Foreskin fibroblast (primary cell): ENCODE measurements around a stretch of chr6.

GRCh38 chr6:160083814-160084501 lies 37.7 kb upstream of the SLC22A1 start:
- RRBS: no CpG with 5 or more reads among the region's 18 CpGs

DNA sequence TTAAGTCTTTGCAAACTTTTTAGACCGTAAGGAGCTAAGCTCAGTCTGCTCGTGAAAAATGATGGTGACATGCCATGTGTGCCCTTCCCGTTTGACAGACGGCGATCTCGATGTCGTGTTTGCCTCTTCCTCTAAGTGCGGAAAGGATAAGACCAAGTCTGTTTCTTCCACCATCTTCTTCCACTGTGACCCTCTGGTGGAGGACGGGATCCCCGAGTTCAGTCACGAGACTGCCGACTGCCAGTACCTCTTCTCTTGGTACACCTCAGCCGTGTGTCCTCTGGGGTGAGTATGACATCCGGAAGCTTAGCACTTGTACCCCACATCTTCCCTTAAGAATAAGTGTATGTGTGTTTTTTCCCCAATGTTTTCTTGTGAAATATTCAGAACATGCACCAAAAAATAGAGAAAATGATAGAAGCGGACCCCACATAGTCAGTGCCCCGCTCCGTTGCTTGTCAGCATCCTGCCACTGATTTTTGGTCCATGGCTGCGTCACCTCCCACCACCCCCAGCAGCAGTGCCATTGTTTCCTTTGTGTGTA lies 25.2 kb upstream of the SLC22A1 start:
- RRBS: no CpG with 5 or more reads among the region's 18 CpGs

DNA sequence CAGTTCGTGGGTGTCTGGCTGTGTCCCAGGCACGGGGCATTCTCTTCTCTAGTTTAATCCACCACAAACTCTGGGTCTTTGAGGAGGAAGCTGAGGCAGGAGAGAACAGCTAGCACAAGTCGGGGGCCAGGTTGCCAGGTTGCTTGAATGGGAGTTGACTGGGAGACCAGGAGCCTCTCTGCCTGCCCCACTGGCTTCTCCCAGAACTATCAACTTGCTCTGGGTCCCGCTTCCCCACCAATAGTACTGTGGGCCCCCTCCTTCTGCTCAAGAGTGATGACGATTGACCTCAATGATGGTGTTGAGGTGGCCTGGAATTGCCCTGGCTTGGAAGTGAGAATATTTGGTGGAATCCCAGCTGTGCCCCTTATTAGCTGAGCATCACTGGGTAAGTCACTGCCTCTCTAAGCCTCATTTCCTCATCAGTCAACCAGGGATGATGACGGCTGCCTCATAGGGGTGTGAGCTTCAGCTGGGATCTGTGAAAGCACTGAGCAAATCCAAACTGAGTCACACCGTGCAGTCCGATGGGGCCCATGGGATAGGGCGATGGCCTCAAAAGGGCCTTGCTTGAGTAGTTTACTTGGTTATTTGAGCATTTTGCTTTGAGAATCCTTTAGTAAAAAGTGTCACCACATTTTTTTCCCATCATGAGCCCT lies 972 bp downstream of the SLC22A1 start:
- RRBS: no CpG with 5 or more reads among the region's 9 CpGs

GRCh38 chr6:160163185-160163845 lies 41.7 kb downstream of the SLC22A1 start:
- RRBS: no CpG with 5 or more reads among the region's 11 CpGs

- RRBS: no CpG with 5 or more reads among the region's 11 CpGs
Observed at GRCh38 chr6:160349685-160350168, 1.5 kb downstream of the SLC22A3 start.

GRCh38 chr6:160696430-160697021 lies 5.5 kb upstream of the PLG start:
- RRBS: no CpG with 5 or more reads among the region's 5 CpGs

- RRBS: no CpG with 5 or more reads among the region's 9 CpGs
Observed at GRCh38 chr6:160926690-160927069, 64.9 kb upstream of the MAP3K4 start.

DNA sequence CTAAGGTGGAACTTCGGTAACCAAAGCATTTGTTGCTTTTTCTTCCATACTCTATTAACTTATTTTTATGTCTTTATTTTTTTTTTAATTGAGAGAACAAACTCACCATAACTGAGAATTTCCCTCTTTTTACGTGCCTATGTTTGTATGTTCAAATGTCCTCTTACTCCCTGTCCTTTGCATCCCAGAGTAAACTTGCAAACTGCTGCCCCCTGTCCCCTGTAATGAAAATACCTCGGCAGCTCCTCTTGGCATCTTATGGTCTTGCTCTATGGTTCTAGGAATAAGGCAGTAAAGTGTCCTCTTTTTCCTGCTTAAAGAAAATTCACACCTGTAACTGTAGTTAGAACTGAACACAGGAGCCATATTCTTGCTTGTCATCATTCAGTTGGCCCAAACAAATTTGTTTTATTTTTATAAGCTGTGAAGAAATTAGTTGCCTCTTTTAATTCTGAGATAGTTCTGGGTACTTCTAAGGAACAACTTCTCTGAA lies 1.2 kb downstream of the MAP3K4 start:
- RRBS: no CpG with 5 or more reads among the region's 3 CpGs

- RRBS: no CpG with 5 or more reads among the region's 20 CpGs
Observed at GRCh38 chr6:161133909-161134790, 139.7 kb downstream of the AGPAT4 start.

DNA sequence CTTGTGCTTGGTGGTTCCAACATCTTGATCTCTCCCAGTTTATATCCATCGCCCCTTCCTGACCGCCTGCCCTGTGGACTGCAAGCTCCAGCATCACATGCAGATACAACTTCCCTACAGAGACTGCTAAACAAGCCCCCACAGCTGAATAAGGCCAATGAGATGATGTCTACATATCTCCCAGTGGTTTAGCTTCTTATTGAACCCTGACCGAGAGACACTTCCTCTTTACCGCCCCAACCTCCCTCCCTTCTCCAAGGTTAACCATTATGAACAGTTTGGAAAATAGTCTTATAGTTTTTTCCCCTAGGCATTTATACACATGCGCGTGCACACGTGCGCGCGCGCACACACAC lies 103.8 kb downstream of the AGPAT4 start:
- RRBS: no CpG with 5 or more reads among the region's 11 CpGs

- RRBS: no CpG with 5 or more reads among the region's 7 CpGs
Observed at GRCh38 chr6:163336160-163336425, 78.4 kb upstream of the QKI start.

GRCh38 chr6:163338749-163339587 lies 75.5 kb upstream of the QKI start:
- RRBS: no CpG with 5 or more reads among the region's 11 CpGs

DNA sequence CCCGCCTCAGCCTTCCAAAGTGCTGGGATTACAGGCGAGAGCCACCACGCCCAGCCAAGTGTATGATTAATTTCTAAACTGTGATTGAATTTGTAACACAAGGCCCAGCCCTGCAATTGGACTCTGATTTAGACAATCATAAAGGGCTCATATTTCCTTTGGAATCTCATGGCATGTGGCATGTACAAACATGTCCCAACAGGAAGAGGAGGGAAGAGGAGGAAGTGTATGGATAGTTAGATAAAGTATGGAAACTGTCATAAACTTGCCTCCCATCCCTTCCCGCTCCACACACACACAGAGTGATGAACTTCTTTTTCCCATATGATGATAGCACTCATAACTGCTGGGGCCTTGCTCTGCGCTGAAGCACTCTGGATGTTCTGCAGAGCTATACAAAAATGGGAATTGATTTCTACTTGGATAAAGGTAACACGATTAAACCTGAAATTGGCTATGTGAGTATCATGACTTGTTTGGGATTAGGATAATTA lies 27.1 kb upstream of the QKI start:
- RRBS: no CpG with 5 or more reads among the region's 6 CpGs

GRCh38 chr6:163564910-163565638 lies 150.6 kb downstream of the QKI start:
- RRBS: no CpG with 5 or more reads among the region's 6 CpGs

- RRBS: no CpG with 5 or more reads among the region's 5 CpGs
Observed at GRCh38 chr6:163572329-163573228, 158.1 kb downstream of the QKI start.

DNA sequence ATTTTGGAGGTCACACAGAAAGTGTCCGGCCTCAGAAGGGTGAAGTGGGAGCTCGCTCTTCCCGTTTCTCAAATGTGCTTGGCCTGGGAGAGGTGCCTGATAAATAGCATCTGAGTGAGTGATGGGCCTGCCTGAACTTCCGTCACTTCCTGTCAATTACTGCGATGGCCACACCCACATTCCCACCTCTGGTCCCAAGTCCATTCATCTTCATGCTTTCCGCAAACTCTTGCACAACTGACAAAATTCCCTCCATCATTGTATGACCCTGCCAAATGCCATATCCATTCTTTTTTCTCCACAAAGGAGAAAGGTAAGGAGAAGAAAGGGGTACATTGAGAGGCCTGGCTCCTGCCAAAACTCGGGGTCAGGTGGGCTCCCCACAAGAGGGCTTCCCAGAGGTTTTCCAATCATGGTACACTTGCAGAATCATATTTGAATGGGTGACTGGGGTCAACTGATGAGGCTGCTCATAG lies 169.1 kb downstream of the QKI start:
- RRBS: no CpG with 5 or more reads among the region's 7 CpGs

- RRBS: no CpG with 5 or more reads among the region's 11 CpGs
Observed at GRCh38 chr6:164827396-164828003, 481.9 kb downstream of the C6orf118 start.

- RRBS: no CpG with 5 or more reads among the region's 2 CpGs
Observed at GRCh38 chr6:164893793-164894147, 415.6 kb downstream of the C6orf118 start.

GRCh38 chr6:165291578-165292041 lies 17.8 kb downstream of the C6orf118 start:
- RRBS: no CpG with 5 or more reads among the region's 2 CpGs

GRCh38 chr6:165839734-165840431 lies 176.8 kb upstream of the PDE10A start:
- RRBS: no CpG with 5 or more reads among the region's 2 CpGs